Neural crest cell (in vitro differentiated cells): ENCODE data around the gene DPP9.

- PRO-cap, result no peak
Observed at GRCh38 chr19:4556491-4556835, 3.0 kb downstream of the SEMA6B start.

GRCh38 chr19:4558225-4558871, 1.1 kb downstream of the SEMA6B start:
- PRO-cap, result no peak

- PRO-cap, result no peak
Observed at GRCh38 chr19:4633267-4634071, 5.8 kb upstream of the TNFAIP8L1 start.

DNA sequence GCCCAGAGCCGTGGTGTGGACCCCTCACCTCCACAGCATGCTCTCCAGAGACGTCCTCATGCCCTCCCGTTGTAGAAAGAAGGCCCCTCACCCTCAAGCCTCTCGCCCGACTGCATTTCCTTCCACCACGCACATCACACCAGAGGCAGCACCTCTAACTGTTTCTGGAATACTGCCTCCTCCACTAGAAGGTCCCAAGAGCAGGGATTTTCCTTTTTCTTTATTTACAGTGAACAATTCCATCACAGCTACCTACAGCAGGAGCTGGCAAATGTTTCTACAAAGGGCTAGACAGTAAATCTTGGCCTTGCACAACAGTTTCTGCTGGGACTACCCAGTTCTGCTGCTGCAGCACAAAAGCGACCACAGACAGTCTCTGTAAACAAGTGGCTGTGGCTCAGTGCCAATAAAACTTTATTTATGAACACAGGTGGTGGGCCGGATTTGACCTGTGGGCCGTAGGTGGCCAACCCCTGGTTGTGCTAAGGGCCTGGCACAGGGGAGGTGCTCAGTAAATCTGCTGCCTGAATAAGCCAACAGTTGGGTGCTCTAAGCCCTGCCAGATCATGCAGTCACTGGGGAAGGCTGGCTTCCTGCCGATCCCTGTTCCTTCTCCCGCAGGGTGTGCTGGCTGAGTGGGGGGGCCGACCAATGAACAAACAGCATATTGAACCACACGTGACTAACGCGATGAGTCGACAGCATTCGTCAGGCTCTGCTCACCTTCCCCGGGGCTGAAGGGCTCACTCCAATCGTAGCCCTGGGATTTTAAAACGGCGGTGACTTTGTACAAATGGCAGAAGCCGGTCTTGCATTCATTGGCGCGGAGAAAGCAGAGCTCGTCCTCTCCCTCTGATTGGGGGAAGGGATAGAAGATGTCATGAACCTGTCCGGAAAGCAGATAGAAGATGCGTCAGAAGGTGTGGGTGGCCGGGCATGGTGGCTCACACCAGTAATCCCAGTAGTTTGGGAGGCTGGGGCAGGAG, 24.1 kb upstream of the MYDGF start:
- PRO-cap, result no peak

DNA sequence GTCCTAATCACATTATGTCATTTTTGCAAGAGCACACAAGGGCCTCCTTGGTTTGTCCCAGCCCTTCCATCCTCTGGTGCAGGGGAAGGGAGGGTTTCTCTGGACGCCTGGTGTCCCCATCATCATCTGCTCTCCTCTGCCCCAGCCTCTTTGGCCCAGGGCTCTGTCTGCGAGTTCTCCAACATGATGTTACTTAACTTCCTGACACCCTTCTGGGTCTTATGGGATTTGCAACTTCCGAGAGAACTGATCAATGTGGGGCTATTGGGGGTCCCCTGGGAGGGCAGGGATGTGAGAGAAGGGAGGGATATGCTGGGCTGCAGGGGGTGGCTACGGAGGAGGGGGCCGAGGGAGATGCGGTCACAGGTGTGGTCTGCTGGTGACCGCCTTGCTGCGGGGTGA, 24.4 kb downstream of the DPP9 start:
- PRO-cap, result no peak

GRCh38 chr19:4722504-4723576, 802 bp downstream of the DPP9 start:
- PRO-cap, result no peak

DNA sequence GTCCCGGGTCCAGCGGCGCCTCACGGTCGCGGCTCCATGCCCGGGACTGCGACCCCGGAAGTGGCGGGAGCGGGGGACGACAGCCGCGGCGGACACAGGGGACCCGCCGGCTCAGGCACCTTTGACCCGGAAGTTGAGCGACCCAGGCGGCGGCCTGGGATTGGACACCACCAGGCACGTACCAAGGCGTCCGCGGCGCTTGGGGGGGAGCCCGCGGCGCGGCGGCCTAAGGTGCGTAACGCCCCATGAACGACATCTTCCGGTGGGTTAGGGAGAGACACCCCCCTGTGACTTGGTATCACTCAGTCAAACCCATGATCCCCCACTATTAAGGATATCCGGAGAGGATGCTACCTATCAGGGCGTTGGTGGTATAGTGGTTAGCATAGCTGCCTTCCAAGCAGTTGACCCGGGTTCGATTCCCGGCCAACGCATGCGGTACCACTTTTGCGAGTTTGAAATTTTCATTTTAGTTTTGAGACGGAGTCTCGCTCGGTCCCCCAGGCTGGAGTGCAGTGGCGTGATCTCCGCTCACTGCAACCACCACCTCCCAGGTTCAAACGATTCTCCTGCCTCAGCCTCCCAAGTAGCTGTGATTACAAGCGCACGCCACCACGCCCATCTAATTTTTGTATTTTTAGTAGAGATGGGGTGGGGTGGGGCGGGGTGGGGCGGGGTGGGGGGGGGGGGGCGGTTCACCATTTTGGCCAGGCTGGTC, at the start of gene DPP9:
Gene DPP9, minus strand, starts transcription at position 135 of the 718 bp plus-strand sequence.
- PRO-cap, result bidirectional peak, plus-strand start at position 357 of the sequence, minus-strand start at position 62 of the sequence

DNA sequence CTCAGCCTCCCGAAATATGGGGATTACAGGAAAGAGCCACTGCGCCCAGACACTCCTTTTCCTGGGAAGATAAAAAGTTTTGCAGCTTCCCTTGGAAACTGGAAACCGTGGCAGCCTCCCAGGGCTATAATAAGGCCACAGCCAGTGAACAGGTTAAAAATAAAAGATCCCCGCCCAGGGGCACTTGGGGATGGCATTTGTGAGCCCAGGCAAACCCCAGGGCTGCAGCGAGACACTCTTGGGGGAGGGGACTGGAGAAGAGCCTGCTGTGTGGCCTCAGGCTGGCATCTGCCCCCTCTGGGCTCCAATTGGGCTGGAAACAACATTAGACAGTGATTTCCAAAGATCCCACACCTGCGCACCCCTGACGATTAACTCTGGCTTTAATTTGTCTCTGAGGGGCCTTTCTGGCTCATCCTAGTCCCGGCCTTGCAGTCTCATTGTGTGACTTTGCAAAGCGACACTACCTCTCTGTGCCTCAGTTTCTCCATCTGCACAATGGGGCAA, 11.2 kb downstream of the FEM1A start:
- PRO-cap, result no peak

DNA sequence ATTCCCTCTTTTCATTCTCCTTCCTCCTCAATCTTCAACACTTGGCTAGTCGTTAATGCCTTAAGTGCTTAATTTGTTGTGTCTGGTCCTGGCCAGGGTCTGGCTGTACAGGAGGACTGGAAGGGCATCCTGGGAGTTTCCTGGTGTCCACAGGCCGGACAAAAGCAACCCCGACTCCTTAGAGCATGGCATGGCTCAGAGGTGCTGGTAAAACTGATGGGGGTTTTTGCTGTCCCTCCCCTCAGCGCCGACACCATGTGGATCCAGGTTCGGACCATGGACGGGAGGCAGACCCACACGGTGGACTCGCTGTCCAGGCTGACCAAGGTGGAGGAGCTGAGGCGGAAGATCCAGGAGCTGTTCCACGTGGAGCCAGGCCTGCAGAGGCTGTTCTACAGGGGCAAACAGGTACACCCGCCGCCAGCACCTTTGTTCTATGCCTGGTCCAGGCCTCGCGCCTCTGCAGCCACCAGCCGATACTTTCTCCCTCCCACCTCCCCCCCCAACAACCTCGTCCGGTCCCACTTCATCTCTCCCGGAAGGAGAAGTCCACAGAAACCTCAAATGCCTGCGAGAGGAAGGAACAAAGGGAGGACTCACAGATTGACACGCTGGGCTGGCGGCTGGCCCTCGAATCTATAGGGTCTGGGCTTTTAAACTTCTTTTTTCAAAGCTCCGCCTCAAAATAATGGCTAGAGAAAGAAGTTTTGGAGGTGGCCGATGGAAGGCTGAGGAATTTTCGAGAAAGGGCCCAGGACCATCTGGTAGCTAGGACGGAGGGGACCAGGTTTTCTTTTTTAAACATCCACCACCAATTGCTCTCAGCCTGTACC, 1.5 kb downstream of the UHRF1 start:
- PRO-cap, result bidirectional peak, plus-strand start at position 554 of the sequence, minus-strand start at position 438 of the sequence; bidirectional peak, plus-strand start at position 636 of the sequence, minus-strand start at position 640 of the sequence

DNA sequence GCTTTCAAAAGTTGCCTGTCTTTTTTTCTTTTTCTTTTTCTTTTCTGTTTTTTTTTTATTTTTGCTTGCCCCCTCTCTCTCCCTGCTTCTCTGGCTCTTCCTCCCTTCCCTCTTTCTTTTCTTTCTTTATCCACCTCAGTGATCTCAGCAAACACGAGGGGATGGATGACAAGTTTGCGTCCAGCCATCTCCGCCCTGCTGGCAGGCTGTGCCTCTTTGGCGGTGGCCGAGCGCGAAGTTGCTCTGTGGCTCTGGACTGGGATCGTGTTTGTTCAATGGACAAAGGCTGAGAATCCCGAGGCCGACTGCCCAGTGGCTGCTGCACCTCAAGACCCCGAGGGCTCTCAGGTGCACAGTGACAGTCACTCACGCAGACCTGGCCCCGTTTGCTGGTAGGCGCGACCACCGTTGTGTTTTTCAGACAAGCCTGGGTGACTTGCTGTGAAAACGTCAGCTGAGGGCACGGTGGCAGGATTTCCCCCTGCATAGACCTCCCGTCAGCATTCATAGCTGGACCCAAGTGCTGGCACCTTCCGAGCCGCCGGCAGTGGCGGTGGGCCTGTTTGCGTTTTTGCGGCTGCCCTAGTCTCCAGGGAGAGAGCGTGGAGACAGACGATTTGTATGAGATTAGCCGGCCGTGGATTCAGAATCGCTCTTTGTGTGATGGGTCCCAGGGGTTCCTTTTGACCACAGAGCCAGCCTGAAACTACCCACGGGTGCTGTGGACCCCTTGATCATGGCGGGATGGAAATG, 8.3 kb downstream of the KDM4B start:
- PRO-cap, result no peak

DNA sequence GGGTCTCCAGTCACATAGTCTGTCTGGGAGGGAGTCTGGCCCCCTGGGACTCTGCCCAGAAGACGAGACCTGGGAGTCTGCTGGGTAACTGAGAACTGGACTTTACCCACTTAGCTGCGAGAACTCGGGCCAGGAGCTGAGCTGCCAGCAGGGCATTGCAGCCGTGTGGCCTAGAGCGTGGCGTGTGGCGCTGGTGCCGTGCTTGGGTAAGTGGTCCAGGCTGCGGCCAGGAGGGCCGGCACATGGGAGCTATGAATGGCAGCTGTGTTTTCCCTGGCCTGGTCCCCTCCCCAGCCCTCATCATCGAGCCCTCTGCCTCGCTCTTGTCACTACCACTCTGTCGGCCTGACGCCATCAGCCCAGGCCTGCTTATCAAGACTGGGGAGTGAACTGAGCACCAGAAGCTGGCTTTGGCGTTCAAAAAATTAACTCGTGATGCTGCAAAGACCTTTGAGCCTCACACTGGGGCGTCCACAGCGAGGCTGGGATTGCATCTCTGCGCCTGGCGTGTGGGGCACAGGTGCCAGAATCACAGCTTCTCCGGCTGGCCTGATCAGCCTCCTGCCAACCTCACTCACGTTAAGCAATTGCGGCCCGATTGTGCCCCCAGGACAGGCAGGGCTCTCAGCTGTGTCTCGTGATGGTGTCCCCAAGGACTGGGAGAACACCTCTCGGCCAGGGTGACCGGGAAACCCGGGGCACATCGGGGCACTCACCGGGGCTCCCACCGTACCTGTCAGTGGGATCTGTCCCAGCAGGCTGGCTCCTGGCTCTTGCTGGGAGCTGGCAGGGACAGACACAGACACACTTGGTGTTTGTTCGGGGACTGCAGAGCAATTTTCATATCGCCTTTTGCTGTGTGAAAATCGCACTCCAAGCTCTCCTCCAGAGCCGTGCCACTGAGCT, 85.9 kb downstream of the KDM4B start:
- PRO-cap, result no peak

DNA sequence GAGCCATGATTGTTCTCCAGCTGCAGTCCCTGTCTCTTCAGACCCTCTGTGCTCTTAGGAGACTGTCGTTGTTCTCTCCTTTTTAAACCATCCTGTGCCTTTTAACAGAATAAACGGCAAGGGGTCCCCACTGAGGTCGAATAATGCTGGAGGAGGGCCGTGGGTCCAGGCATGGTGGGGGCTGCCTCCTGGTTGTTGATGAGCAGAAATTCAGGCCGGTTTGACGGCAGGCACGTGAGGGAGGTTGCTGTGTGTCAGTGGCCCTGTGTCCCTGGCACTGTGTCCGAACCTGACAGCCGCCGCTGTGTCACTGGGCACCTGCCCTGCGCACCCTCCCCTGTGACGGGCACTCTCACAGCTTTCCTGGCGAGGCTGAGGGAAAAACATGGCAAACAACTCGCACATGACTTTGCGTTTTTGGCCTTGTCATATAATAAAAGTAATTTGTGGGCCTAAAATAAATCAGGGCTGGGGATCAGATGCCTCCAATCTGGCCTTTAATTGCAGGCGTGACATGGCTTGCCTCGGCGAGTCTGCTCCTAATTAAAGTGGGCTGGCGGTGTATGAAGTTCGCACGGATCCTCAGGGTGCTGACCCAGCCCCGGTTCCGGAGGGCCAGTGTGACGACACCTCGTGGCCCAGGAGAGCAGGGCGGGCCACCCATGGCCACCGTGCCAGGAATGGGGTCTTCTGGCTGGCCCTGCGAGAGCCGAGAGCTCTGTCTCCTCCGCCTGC, 91.7 kb downstream of the KDM4B start:
- PRO-cap, result no peak

DNA sequence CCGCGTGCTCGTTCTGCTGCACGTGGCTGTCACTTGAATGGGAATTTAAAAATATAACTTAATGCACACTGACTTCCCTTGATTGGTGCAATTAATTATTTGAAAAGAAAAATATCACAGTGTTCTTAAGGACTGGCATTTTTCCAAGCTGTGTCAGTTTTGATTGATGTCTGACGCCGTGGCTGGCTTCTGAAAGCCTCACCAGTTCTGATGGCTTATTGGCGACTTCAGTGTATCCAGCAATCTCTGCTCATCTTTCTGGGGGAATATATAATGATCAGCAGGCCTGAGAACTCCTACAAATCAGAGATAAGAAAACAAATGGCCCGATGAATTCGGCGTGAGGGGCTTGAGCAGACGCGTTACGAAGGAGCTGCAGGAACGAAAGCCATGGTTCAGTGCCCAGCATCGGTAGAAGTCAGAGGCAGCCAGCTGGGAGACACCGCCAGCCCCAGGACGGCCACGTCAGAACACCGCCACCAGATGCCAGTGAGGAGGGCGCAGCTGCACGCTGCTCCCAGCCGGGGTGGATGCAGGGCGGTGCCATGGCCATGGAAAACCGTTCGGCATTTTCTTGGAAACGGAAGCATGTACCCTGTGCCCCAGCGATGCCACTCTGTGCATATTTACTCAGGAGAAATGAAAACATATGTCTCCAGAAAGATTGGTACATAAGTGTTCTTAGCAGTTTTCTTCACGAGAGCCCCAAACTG, 111.3 kb downstream of the KDM4B start:
- PRO-cap, result no peak

DNA sequence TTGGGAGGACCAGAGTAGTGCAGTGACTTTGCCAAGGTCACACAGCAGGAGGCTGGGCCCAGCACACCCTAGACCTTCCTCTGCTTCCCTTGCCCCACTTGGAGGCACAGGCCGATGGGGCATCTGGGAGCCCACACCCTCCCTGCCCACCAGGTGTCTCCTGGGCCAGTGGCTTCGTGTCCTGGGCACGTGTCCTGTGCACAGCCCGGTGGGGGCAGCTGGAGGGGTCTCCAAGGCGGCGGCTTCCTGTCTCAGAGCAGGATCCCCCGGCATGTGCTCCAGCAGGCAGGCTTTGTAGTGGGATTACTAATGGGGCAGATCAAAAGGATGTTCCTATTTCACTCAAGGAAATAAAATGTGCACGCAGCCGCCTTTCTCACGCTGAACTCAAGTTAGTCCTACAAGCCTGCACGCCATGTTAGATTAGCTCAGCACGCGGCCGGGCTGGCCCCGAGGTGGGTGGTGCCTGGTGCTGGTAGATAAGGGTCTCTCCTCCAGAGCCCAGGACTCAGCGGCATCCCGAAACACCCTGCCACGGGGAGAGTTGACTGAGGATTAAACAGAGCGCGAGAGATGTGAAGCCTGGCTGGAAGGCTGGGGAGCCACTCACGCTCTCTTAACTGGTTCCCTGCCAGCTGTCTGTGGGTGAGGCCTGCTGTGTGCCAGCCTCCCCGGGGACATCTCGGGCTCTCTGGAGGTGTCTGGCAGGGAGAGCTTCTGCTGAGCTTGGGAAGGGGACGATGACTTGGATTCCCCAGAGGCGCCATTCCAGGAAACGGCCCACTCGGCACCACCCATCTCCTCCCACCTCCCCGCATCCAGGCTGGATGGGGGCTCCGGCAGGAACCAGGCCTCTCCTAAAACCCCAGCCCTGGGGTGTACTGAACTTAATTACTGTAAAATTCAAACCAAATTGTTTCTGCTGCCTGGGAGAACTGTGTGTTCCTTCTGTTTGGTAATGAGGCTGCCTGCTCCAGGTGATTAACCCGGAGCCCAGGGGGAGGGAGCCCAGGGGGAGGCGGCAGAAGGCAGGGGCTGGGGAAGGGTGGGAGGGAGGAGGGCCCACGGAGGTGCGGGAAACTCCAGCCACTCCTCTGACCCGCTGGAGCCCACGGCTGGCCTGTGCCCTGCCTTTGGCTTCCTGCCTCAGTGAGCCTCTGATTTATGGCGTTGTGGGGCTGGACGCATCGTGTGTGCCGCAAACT, 122.2 kb downstream of the KDM4B start:
- PRO-cap, result no peak

DNA sequence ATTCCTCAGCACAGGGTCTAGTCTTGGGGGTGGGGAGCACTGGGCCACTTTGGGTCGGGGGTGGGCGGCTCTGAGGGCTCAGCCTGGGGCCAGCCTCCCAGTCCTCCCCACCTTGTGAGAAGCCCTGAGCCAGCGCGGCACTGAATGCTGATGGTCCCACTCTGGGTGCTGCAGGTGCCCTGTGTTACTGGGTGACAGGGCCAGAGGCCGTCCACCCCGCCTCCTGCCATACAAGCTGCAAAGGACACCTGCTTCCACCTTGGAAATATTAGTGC, 145.6 kb downstream of the KDM4B start:
- PRO-cap, result no peak

- PRO-cap, result no peak
Observed at GRCh38 chr19:5139163-5139876, 170.4 kb downstream of the KDM4B start.

GRCh38 chr19:5151340-5152180, 182.6 kb downstream of the KDM4B start:
- PRO-cap, result no peak

DNA sequence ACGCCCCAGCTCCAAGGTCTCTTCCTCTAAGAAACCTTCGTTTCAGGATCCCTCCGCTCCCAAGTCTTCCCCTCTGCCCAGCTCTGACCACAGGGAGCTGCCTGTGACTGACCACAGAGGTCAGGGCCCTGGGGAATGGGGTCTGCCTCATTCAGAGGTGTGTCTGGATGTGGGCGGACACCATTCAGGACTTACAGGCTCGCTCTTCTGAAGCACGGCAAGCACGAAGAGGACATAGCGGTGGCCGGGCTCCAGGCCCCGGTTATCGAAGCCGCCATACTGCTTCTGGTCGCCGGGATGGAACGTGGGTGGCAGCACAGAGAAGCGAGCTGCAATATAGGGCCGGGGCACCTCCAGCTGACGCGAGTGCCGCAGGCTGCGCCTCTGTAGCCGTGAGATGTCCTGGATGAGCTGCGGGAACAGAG, 120.9 kb downstream of the PTPRS start:
- PRO-cap, result no peak

DNA sequence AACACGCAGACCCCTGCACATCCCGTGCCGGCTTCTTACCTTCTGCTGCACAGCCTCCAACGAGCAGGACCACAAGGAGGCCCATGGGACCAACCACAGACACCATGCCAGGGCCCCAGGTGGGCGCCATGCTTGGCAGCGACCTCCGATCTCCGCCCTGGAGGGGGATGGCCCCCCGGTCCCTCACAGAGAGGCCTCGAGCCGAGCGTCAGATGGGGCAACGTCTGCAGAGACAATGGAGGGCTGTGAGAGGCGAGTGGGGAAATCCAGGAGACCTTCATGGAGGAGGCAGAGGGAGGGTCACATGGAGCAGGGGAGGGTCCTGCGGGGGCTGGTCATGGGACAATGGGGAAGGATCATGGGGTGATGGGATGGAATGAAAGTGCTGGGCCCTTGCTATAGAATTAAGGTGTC, 54.6 kb downstream of the PTPRS start:
- PRO-cap, result no peak

DNA sequence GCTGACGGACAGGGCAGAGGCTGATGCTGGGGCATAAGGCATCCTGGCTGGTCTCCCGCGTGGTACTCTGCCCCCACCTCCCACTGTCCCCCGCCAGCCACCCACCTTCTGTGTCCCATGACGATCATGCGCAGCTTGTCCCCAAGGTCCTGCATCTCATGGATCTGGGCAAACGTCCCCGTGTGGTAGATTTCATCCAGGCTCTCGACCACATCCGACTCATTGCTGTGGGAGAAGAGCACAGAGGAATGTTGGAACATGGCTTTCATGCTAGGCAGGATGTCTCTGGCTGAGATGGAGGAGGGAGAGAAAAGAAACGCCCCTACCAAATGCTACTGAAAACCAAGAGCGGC, 6.9 kb downstream of the LONP1 start:
- PRO-cap, result no peak